Mammary epithelial cell (primary cell): ENCODE data around the gene SPAG9.

- CAGE, long polyA plus RNA = no peak
- RRBS = no CpG with 5 or more reads among the region's 12 CpGs
Observed at GRCh38 chr17:50475704-50476186, 2.9 kb upstream of the RSAD1 start.

DNA sequence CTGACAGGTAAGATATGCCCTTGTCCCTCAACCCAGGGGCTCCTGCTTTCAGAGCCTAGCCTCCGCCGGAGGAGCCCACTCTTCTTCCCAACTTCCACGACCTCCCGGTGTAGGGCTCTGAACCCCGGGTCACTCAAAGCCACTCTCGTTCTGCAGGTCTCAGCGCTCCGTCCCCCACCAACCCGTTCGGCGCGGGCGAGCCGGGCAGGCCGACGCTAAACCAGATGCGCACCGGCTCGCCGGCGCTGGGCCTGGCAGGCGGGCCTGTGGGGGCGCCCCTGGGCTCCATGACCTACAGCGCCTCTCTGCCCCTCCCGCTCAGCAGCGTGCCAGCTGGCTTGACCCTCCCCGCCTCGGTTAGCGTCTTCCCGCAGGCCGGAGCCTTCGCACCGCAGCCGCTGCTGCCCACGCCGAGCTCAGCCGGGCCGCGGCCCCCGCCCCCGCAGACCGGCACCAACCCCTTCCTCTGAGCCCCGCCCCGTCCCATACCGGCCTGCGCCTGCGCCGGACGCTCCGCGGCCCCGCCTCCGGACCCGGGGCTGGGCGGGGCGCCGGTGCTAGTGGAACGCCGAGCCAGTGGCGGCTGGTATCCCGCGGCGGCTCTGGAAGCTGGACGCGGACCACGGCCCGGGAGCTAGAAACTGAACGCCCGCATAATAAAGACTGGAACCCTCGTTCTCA lies 5.1 kb upstream of the SPATA20 start:
- CAGE, long polyA plus RNA = no peak
- RRBS = 5% methylated on average over 32 of the region's 70 CpGs

GRCh38 chr17:50565706-50566467 lies 5.4 kb downstream of the CACNA1G start:
- CAGE, long polyA plus RNA = no peak
- RRBS = no CpG with 5 or more reads among the region's 9 CpGs

DNA sequence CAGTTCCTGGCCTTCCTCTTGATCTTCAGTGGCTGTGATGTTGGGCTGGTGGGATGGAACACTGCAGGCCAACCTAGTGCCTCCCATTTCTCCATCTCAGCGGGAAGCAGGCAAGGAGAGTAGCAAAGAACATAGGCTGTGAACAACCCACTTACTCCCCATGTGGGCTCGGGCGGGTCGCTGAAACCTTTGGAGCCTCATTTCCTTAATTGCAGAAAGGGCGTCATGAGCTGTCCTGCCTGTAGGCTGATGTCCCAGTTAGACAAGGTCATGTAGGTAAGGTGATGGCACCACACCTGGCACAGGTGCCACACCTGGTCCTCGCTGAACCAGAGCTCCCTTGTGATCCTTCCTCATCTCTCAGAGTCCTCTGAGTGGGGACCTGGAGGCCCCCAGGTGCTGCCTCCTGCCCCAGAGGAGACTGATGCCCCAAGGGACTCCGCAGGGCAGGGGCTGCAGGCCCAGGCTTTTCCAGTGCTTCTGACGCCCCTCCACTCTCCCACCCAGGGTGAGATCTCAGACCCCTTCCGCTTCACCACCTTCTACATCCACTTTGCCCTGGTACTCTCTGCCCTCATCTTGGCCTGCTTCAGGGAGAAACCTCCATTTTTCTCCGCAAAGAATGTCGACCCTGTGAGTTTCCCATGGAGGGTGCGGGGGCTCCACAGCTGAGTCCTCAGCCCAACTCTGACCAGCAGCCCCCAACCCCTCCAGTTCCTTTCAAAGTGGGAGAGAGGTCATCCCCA lies 23.1 kb downstream of the ABCC3 start:
- CAGE, long polyA plus RNA = no peak
- RRBS = no CpG with 5 or more reads among the region's 12 CpGs

- CAGE, long polyA plus RNA = no peak
- RRBS = no CpG with 5 or more reads among the region's 12 CpGs
Observed at GRCh38 chr17:50692238-50693471, 15.1 kb downstream of the ANKRD40 start.

DNA sequence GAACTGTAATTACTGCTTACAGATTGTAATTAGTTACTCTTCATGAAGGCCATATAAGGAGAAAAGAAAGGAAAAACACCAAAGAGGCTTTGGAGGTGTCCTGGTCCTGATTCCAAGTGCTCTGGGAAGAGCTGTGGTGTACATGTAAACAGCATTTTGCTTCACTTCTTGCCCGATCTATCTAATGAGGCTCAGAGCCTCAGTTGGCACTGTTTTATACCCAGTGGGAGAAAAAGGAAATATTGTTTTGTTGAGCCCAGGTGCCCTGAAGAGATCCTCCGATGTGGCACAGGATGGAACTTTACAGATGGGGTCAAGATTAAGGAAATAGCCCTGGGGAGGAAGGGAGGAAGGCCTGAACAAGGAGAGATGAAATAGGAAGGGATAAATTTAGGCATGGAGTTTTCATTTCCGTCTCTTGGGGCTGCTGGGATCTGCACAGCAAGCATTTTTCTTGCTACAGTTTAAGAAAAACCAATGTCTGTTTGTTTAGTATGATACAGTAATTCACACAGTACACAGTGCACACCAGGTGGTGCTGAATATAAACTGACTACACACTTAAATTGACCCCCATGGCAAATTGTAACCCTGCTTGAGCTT lies 845 bp upstream of the ANKRD40 start:
- CAGE, long polyA plus RNA = no peak
- RRBS = no CpG with 5 or more reads among the region's 3 CpGs

GRCh38 chr17:50741527-50741853 lies 22.1 kb downstream of the LUC7L3 start:
- CAGE, long polyA plus RNA = no peak
- RRBS = no CpG with 5 or more reads among the region's 3 CpGs

- CAGE, long polyA plus RNA = no peak
- RRBS = no CpG with 5 or more reads among the region's 11 CpGs
Observed at GRCh38 chr17:50768073-50768824, 931 bp upstream of the ANKRD40CL start.

DNA sequence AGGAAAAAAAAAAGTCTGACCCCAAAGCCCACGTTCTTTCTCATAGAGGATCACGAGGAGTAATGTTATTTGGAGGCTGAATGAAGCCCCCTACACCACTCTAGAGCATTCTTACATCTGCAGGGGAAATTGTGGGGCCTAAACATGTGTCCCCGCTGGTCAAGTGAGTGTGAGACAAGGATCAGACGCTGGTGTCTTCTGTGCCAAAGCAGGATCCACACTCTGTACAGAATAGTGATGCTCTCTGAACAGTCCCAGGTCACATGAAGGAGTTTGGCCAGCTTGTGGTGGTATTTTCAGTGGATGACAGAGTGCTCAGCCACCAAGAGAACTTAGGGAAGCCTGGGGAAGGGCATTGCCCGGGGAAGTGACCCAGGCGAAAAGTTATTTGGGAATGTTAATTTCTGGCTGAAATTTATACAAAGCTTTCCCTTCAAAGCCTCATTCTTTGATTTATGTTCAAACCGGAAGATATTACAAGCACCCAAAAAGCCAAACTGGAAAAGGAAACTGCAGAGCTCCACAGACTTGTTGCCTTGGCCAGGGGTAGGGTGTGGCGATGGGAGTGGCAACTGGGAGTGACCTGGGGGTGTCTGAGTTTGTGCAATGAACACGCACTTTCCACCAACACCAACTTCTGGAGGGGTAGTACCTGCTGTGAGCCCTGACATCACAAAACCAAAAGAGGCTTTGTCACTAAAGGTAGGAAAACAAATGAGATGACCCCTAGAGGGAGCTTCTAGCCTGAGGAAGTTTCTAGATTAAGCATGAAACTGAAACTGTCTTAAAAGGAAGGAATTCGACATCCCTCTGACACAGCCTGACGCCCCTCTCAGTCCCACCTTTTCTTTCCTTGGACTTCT lies 14.4 kb downstream of the TOB1 start:
- CAGE, long polyA plus RNA = no peak
- RRBS = 18% methylated on average over 3 of the region's 11 CpGs

GRCh38 chr17:51007160-51007562 lies 113.5 kb downstream of the SPAG9 start:
- CAGE, long polyA plus RNA = no peak
- RRBS = no CpG with 5 or more reads among the region's 4 CpGs

DNA sequence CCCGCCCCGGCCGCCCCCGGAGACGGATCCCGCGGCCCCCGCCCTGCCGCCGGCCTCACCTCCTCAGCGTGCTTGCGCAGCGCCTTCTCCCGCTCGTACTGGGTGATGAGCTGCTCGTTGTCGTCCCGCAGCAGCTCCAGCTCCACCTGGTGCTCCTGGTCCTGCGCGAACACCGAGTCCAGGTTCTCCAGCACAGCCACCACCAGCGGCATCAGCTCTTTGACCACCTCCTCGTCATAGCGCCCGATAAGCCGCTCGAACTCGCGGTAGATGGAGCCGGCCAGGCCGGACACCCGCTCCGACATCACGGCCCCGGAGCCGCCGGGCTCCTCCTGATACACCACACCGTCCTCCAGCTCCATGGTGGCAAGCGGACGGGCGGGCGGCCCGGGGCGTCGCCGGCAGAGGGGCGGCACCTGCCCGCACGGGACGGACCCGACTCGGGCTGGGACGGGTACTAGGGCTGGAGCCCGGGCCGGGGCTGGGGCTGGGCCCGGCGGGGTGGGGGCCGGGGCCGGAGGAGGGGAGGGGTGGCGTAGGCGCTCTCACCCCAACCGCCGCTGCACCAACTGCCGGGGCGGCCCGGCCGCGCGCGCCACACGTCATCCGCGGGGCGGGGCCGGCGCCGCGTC lies at the start of gene SPAG9:
Gene SPAG9, minus strand, starts transcription at position 574 of the 632 bp plus-strand sequence.
- CAGE, long polyA plus RNA = no peak
- RRBS = 1% methylated on average over 34 of the region's 78 CpGs

GRCh38 chr17:51151817-51152347 lies 1.5 kb upstream of the NME1 start:
- CAGE, long polyA plus RNA = no peak
- RRBS = no CpG with 5 or more reads among the region's 30 CpGs

- CAGE, long polyA plus RNA = no peak
- RRBS = no CpG with 5 or more reads among the region's 6 CpGs
Observed at GRCh38 chr17:51430493-51431084, 170.2 kb downstream of the UTP18 start.

- CAGE, long polyA plus RNA = no peak
- RRBS = no CpG with 5 or more reads among the region's 4 CpGs
Observed at GRCh38 chr17:52389634-52390045, 231.1 kb upstream of the CA10 start.

- CAGE, long polyA plus RNA = no peak
- RRBS = no CpG with 5 or more reads among the region's 14 CpGs
Observed at GRCh38 chr17:55285235-55286522, 20.9 kb downstream of the HLF start.

DNA sequence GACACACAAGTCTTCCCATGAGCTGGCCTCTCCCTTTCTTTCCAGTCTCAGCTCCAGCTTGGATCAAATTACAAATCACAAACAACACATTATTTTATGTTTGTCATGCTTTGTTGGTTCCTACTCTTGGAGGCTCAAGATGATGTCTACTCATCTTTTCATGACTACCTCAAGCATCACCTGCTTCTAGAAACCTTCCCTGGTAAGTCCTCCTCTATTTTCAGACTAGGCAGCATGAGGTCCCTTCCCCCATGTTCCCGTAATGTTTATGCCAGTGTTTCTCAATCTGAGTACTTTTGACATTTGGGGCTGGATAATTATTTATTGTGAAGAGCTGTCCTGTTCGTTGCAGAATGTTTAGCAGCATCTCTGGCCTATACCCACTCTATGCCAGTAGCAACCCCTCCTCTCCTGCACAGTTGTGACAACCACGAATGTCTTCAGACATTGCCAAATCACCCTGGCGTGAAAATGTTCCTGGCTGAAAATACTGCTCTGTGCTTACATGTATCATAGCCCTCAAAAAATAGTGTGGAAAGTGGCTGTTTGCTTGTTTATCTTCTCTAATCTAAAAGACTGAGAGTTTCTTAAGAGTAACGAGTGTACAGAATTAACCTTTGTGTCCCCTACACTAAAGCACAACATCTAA lies 10.2 kb upstream of the TMEM100 start:
- CAGE, long polyA plus RNA = no peak
- RRBS = no CpG with 5 or more reads among the region's 5 CpGs

- CAGE, long polyA plus RNA = no peak
- RRBS = no CpG with 5 or more reads among the region's 5 CpGs
Observed at GRCh38 chr17:55761932-55762366, 11.1 kb downstream of the PCTP start.

GRCh38 chr17:56369695-56369986 lies 216.4 kb downstream of the ANKFN1 start:
- CAGE, long polyA plus RNA = no peak
- RRBS = no CpG with 5 or more reads among the region's 1 CpG

GRCh38 chr17:56577701-56578282 lies 15.7 kb upstream of the NOG start:
- CAGE, long polyA plus RNA = no peak
- RRBS = no CpG with 5 or more reads among the region's 20 CpGs

DNA sequence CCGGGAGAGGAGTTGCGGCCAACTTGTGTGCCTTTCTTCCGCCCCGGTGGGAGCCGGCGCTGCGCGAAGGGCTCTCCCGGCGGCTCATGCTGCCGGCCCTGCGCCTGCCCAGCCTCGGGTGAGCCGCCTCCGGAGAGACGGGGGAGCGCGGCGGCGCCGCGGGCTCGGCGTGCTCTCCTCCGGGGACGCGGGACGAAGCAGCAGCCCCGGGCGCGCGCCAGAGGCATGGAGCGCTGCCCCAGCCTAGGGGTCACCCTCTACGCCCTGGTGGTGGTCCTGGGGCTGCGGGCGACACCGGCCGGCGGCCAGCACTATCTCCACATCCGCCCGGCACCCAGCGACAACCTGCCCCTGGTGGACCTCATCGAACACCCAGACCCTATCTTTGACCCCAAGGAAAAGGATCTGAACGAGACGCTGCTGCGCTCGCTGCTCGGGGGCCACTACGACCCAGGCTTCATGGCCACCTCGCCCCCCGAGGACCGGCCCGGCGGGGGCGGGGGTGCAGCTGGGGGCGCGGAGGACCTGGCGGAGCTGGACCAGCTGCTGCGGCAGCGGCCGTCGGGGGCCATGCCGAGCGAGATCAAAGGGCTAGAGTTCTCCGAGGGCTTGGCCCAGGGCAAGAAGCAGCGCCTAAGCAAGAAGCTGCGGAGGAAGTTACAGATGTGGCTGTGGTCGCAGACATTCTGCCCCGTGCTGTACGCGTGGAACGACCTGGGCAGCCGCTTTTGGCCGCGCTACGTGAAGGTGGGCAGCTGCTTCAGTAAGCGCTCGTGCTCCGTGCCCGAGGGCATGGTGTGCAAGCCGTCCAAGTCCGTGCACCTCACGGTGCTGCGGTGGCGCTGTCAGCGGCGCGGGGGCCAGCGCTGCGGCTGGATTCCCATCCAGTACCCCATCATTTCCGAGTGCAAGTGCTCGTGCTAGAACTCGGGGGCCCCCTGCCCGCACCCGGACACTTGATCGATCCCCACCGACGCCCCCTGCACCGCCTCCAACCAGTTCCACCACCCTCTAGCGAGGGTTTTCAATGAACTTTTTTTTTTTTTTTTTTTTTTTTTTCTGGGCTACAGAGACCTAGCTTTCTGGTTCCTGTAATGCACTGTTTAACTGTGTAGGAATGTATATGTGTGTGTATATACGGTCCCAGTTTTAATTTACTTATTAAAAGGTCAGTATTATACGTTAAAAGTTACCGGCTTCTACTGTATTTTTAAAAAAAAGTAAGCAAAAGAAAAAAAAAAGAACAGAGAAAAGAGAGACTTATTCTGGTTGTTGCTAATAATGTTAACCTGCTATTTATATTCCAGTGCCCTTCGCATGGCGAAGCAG lies 964 bp downstream of the NOG start:
- CAGE, long polyA plus RNA = no peak
- RRBS = 1% methylated on average over 24 of the region's 105 CpGs